Placental pericyte (primary cell): ENCODE measurements around the gene NRP1.

- CAGE, long polyA plus RNA, result no peak
These were observed 169.1 kb downstream of the ZNF438 start for GRCh38 chr10:30862447-30863008.

DNA sequence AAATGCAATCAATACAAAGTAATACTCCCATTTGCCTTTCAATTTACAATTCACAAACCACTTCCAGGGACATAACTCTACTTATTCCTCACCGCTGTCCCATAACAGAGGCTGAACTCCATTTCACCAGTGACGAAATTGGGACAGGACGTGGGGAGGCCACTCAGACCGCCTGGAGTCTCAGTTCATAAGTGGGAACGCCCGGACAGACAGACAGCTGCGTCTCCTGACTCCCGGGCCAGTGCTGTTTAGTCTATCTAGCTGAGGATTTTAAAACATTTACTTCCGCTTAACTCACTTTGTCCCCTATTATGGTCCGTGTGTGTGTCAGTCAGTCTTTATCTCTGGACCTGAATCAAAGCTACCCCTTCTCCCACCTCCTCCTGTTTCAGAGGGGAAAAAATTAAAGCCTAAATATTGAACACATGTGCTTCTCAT lies 67.4 kb upstream of the ZNF438 start:
- CAGE, long polyA plus RNA, result no peak

DNA sequence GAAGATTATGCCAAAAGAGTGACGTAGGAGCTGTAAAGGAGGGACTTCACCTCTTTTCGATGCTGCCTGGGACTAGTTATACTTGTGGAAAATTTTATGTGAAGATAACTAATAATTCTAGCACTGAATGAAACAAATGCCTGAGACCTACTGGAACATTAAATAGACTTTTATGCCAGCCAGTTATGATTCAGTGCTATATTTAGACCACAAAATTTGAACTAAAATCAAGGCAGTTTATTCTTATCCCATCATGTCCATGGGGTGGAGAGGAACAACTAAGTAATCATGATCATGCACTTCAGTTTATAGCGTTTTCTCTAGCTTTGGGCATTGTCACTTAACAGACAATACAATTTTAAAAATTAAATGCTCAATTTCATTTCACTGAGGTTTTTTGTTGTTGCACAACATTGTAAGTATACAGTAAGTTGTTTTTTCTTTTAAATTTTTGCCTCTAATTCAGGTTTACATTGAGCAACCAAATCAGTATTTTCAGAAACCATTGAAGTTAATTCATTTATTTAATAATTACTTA lies 76.7 kb downstream of the ZEB1 start:
- CAGE, long polyA plus RNA, result no peak

- CAGE, long polyA plus RNA, result no peak
These were observed 268.1 kb downstream of the ZEB1 start for GRCh38 chr10:31587203-31587478.

DNA sequence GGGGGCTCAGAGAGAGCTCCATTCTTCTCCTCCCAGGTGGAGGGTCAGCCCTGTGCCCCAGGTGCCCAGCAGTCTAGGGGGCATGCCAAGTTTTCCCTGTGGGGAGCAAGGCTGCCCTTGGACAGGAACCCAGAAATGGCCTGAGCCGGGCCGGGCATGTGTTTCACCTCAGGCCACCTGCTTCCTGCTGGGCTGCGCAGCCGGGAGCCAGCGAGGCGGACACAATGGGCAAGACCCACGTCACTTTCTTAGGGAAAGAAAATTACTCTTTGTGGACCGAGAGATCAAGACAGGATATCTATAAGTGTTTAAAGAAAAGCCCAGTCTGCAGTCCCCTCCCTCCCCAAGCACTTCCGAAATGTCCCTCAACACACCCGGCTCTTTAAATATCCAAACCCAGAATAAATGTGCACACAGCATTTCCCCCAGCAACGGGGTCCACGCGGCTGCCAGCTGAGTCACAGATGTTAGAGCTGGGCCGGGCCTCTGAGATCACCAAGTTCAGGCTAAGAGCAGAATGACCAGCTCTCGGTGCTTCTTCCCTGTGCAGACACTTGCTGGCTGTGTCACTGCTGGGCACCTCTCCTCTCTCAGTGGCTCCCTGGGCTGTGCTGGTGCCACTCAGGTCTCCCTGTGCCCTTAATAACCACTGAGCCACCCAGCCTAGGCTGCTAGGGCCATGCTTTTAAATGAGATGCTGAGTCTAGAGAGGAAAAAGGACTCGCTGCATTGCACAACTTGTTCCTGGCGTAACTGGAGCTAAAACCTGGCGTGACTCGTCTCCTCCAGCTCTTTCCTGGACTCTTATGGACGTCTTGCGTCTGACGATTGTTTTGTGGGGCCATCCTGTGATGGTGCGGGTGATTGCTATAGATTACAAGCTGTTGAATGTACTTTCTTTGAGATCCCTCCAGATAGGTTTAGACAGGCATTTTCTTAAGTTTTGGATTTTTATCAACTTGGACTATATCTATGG lies 230.8 kb downstream of the ARHGAP12 start:
- CAGE, long polyA plus RNA, result no peak

DNA sequence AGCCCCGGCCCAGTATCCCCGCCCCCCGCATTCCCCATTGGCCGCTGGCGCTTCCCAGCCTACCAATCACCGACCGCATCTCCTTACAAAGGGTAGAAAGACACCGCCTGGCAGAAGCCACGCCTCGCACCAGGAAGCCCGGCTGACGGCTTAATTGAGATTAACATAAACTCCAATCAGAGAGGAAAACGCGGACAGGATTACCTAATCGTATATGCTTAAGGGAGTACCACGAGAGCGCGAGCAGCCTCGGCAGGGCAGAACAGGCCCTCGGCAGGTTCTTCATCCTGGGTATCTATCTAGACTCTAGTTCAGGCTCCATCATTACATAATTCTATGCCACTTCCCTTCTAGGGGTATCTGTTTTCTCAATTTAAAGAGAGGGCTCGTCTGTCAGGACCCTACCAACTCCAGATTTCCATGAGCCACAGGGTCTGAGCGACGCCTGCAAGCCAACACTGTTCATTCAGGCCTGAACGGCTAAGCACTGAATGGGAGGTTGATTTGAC lies 168.3 kb downstream of the ARHGAP12 start:
- CAGE, long polyA plus RNA, result no peak

GRCh38 chr10:31884489-31884832 lies 44.2 kb downstream of the ARHGAP12 start:
- CAGE, long polyA plus RNA, result no peak

- CAGE, long polyA plus RNA, result no peak
These were observed 10.0 kb upstream of the EPC1 start for GRCh38 chr10:32356930-32357374.

DNA sequence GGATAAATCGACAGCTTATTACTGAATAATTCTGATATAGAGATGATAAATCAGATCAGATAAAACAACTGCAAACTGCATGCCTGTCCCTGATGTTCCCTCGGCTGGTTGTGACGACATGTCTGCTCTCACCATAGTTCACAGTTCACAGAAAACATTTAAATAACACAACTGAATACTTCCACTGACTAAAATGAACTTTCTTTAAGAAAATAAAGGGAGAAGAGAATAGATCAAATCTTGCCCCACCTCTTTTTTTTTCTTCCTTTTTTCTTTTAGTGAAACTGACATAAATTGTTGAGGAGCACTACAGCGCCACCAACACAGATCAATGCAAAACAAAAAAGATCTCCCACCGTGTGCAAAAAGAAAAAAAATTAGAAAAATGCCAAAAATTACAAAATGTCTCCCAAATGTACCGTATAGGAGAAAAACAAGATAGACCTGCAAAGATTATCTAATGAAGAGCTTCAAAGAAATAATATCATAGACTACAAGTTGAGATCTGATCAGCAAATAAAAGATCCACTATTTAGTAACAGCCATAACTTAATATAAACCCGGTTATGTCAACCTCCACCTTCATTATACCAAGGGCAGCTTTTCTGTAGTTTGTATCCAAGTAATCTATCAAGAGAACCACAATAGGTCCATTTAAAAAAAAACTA lies 30.6 kb upstream of the EPC1 start:
- CAGE, long polyA plus RNA, result no peak

GRCh38 chr10:32929413-32930139 lies 28.5 kb downstream of the ITGB1 start:
- CAGE, long polyA plus RNA, result no peak

DNA sequence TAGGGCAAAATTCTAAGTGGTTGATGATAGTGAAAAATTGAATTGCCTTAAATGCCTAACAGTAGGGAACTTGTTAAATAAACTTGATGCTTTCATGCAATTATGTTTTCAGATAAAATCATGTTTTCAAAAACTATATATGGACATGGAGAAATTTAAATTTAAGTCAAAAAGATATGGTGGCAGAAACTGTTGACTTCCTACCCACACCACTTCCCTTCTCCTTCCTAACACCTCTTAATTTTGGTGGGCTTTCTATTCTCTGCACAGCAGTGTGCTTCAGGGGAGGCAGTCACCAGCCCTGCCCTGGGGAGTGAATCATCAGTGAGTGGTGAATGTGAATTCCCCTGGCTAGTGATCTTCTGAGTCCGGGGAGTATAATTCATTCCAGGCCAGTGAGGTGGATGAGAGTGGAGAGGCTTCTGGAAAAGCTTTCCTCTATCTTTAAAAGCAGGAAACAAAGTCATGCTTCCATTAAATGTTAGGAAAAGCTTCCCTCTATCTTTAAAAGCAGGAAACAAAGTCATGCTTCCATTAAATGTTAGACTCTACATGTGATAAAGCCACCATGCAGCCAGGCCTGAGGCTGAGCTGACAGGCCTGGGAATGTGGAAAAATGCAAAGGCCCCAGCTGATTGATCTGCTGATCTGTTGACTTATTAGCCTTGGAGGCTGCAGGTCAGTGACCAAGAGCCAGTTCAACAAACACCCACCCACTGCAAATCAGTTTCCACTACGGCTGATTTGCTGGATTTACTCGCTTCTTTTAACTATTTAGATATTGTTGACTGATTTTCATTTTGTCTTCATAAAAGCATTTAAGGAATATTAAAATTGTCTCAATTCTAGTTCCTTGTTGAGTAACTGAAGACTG lies 25.3 kb upstream of the ITGB1 start:
- CAGE, long polyA plus RNA, result no peak

GRCh38 chr10:33032778-33032999 lies 74.7 kb upstream of the ITGB1 start:
- CAGE, long polyA plus RNA, result no peak

DNA sequence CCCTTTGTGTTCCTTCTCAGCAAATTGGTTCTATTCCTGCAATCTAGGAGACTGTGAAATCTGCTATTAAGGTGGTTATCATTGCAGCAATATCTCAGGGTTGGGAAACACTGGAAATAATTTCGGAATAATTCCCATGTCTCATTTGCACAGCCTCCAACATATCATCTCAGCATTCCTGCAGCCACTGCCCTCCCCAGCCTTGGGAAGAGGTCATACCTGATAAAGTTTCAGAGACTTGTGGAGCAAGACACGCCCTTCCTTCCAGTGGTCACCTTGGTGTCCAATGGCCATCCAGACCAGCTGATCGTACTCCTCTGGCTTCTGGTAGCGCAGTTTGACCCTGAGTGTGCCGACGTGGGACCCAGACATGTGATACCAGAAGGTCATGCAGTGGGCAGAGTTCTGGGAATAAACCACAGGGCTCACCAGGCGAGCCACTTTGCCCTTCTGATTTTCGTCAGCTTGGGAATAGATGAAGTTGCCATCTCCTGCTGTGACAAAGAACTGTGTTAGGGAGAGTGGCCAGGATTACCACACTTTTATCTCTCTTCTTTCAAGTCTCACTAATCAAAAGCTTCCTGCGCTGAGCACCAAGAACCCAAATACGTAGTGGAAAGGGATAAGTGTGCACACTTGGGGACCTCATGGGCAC lies 148.3 kb downstream of the NRP1 start:
- CAGE, long polyA plus RNA, result no peak

GRCh38 chr10:33249639-33249957 lies 84.9 kb downstream of the NRP1 start:
- CAGE, long polyA plus RNA, result no peak

DNA sequence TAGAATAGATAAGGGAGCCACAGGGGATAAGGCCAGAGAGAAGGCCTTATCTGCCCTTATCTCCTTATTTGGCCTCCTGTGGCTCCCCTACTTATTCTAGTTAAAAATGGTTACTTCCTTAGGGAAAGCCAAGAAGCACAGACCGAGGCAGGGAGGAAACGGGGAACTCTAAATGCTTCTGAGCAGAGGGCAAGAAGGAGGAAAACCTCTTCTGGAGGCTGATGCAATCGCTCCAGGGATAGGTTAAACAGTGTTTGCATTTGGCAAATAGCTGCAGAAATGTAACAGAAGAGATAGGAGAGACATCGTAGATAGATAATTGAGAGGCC lies 18.6 kb downstream of the NRP1 start:
- CAGE, long polyA plus RNA, result no peak

- CAGE, long polyA plus RNA, result no peak
These were observed at the start of gene NRP1 for GRCh38 chr10:33334059-33334711. TSS of gene NRP1 (minus strand) at chr10:33334667.

- CAGE, long polyA plus RNA, result no peak
These were observed 43.2 kb upstream of the NRP1 start for GRCh38 chr10:33377612-33378156.

DNA sequence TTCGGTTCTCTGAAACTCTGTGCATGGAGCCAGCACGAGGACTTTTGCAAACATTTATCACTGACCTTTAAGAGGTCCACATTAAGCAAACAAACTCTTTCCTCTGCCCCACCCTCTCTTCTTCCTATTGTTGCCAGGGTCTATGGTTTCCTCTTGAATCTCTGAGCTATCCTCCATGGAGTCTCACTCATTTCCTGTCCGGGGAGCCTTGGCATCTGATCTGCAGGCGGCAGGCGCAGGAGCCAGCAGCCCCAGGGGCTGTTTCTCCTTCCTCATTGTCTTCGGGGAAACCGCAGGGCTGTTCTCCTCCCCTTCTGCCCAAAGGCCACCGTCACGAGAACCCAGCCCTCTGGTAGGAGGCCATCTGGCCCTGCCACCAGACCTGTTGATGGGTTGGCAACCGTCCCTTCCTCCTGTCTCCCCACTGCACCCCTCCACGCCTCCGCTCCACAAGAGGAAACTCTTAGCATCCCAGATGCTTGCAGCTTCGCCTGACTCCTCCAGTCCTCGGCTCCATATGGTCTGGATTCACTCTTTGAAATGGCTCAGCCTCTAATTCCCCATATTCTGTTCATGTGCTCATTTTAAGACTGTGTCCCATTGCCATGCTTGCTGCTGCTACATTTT lies 327.3 kb upstream of the NRP1 start:
- CAGE, long polyA plus RNA, result no peak

DNA sequence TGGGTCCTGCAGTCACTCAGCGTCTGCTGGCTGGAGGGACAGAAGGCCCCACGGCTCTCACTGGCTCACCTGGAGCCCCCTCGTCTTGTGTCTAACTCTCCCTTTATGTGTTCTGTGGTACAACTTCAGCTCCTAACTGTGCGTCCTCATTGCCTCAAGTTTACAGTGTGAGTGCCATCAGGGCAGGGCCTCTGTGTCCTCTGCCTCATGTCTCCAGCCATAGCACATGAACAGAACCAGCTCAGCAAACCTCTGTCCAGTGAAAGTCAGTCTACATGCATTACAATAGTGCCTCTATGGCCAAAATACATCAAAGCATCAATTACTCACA lies 172.0 kb downstream of the PARD3 start:
- CAGE, long polyA plus RNA, result no peak

DNA sequence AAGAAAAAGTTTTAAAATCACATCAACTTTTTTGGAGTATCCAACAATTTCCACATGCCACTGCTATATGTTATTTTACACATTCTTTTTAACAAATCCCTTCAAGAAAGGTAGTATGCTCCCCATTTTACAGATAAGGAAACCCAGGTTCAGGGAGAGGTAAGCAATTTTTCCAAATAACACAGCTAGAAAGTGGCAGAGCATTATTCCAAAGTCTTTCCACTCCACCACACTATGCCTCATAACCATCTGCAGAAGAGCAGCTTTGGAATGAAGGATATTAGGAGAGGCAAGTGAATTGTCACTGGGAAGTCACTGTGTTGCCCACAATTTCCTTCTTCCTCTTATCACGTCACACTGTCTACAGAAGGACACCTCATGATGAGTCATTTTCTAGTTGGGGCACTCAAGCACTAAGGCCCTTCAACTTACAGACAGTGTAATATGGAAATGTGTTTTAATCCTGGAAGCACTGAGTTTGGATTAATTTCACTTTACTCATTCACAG lies 56.8 kb downstream of the PARD3 start:
- CAGE, long polyA plus RNA, result no peak